Caco-2 (cell line): ENCODE measurements around a stretch of chr1.

DNA sequence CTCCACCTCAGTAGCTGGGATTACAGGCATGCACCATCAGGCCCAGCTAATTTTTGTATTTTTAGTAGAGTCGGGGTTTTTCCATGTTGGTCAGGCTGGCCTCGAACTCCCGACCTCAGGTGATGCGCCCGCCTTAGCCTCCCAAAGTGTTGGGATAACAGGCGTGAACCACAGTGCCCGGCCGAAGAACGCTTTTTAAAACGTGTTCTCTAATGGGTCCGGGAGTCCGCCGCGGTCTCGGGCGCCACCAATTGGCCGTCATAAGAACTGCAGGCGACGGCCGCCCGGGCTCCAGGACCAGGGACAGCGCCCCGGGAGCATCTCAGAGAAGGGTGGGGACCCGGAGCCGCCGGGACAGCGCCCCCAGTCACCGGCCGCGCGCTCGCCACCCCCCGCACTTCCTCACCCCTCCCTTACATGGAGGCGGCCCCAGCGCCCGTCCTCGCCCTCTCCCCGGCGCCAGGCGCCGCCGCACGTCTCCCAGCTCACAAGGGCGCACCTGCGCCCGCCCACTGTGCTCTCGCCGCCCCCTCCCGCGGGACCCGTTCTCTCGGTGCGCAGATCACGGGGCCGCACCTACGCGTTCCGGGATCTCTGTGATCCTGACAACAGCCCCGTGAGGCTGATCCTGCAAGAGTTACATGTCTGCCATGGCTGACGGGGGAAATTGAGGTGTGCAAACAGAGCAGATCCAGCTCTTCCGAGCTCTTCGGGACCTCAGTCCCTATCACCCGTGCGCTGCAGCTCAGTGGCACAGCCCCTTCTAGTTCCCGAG lies 9.9 kb downstream of the RAP1GAP start:
- PRO-cap, result unidirectional peak, plus-strand start at position 608 of the sequence
- RRBS, result 3% methylated on average over 22 of the region's 65 CpGs

DNA sequence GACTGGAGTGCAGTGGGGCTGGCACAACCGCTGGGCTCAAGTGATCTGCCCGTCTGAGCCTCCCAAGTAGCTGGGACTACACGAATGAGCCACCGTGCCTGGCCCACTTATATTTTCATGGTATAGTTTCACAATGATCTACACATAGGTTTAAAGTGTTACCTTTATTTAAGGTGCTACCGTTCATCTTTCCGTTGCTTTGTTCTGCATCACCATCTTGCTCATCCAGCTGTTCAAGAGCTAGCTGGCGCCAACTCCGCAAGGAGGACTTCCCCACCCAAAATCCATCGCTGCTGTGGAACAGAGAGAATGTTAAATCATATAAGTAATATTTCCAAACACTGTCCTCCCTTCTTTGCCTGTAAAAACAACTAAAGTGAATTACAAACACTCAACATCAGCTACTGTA lies 51.7 kb upstream of the RAP1GAP start:
- PRO-cap, result no peak
- RRBS, result no CpG with 5 or more reads among the region's 9 CpGs

- PRO-cap, result bidirectional peak, plus-strand start at chr1:21783776, minus-strand start at chr1:21783620
- RRBS, result 6% methylated on average over 6 of the region's 48 CpGs
Measured at GRCh38 chr1:21783366-21784517, 793 bp upstream of the USP48 start.

- PRO-cap, result no peak
- RRBS, result no CpG with 5 or more reads among the region's 1 CpG
Measured at GRCh38 chr1:21812024-21812219, 143 bp upstream of the LDLRAD2 start.

DNA sequence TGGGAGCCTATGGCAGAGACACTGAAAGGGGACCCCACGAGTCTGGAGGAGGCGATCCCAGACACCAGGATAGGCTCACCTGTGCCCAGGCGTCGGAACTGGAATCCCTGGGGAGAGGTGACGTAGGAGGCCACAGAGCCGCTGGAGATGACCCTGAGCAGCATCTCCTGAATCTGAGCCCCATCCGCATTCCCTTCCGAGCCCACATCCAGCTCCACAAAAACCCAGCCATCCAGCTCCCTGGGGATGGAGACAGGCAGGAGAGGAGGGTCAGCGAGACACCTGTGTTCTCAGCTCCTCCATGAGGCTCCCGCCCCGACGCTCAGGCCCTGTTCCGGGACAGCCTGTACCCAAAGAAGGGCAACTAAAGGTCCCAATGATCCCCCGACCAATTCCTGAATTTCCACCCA lies 47.2 kb downstream of the HSPG2 start:
- PRO-cap, result no peak
- RRBS, result no CpG with 5 or more reads among the region's 14 CpGs

- PRO-cap, result no peak
- RRBS, result 85% methylated on average over 3 of the region's 16 CpGs
Measured at GRCh38 chr1:21896660-21897327, 40.3 kb downstream of the HSPG2 start.

DNA sequence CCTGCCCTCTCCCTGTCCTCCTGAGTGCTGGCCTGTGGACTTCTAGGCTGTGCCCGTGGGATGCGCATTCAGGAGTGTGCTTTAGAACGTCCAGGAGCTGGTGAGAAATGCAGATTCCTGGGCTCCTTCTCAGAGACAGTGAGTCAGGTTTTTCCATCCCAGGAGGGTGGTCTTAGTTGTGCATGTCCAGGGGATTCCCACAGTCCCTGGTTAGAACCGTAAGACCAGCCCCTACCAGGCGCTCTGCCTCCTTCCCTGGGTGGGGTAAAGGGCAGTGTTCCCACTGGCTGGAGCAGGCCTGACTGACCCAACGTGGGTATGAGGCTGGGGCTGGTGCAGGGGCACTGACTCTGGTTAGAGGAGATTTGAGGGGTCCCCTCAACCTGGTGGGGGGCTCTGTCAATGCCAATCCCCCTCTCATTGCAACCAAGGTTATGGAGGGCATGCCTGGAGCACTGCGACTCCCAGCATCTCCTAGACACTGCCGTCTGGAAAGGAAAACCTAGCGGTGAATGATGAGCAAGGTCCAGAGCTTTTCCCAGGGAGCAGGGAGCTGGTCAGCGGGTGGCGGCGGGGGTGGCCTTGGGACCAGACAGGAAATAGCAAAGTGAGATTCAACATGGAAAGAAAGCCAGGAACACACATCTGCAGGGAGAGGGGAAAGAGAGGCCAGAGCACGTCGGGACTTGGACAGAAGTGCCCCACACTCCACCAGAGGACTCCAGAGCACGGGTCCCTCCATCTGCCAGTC lies 38.6 kb downstream of the HSPG2 start:
- PRO-cap, result no peak
- RRBS, result no CpG with 5 or more reads among the region's 15 CpGs

- PRO-cap, result no peak
- RRBS, result no CpG with 5 or more reads among the region's 29 CpGs
Measured at GRCh38 chr1:21905877-21907274, 30.7 kb downstream of the HSPG2 start.

- PRO-cap, result no peak
- RRBS, result 77% methylated on average over 3 of the region's 5 CpGs
Measured at GRCh38 chr1:21926814-21927078, 10.4 kb downstream of the HSPG2 start.

DNA sequence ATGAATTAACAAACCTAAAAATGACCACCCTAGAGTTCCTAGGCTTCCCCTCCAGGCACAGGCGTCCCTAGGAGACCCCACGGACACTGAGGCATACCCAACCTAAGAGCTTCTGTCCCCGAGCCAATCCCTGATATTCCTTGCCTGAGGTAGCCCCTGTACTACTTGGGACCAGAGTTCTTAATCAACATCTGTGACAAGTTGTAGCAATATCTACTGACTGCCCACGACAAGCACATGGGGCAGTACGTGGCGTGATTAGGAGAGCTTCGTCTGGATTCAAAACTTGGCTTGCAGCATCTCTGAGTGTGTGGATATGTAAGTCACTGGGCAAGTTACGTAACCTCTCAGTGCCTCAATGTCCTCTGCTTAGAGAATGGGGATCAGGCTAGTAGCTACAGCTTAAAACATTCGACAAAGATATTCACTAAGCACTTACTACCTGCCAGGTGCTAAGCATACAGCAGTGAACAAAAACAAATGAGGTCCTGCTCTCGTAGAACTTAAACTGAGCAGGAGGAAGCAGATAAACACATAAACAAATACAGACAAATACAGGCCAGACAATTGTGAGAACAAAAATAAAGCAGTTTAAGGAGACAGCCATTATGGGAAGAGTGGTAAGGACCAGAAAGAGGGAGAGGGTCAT lies 5.0 kb downstream of the HSPG2 start:
- PRO-cap, result unidirectional peak, minus-strand start at position 275 of the sequence
- RRBS, result no CpG with 5 or more reads among the region's 10 CpGs

DNA sequence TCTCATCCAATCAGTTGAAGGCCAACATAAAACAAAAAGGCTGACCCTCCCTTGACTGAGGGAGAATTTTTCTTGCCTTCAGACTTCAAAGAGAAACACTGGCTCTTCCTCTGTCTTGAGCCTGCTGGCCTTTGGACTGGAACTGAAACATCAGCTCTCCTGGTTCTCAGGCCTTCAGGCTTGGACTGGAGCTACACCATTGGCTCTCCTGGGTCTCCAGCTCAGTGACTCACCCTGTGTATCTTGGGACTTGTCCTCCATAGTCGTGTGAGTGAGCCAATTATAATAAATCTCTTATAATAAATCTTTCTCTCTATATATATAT lies 6.7 kb upstream of the CDC42 start:
- PRO-cap, result no peak
- RRBS, result no CpG with 5 or more reads among the region's 1 CpG

GRCh38 chr1:22055392-22055947 lies 3.0 kb downstream of the CDC42 start:
- PRO-cap, result no peak
- RRBS, result no CpG with 5 or more reads among the region's 7 CpGs

- PRO-cap, result no peak
Measured at GRCh38 chr1:22074564-22074925, 22.0 kb downstream of the CDC42 start.

DNA sequence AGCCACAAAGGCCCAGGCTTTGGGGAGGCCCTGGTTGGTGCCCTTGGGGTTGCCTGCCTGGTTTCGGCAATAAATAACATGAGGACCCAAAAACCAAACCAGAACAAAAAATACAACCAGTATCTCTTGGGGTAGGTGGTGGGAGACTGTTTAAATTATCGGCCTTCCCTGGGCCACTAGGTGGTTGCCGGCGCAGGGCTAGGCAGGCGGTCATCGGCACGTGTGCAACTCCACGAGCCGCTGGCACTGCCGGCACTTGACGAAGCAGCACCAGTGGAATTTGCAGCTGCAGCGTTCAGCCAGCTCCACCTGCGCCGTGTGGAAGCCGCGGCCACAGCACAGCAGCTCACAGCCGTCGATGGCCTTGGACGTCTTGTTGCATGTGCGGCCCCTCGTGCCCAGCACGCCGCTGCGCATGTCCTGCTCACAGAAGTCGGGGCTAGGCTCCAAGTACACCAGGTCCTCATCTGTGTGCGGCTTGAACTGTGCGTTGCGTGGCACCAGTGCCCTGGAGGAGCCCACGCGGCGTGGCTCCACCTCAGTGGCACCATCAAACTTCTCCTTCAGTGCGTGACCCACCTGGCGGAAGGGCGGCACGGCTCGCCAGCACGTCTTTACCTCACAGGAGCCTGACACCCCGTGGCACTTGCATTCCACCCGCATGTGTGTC lies 22.9 kb downstream of the WNT4 start:
- PRO-cap, result no peak
- RRBS, result 98% methylated on average over 8 of the region's 39 CpGs

GRCh38 chr1:22140577-22141069 lies 2.3 kb downstream of the WNT4 start:
- PRO-cap, result no peak
- RRBS, result no CpG with 5 or more reads among the region's 6 CpGs

DNA sequence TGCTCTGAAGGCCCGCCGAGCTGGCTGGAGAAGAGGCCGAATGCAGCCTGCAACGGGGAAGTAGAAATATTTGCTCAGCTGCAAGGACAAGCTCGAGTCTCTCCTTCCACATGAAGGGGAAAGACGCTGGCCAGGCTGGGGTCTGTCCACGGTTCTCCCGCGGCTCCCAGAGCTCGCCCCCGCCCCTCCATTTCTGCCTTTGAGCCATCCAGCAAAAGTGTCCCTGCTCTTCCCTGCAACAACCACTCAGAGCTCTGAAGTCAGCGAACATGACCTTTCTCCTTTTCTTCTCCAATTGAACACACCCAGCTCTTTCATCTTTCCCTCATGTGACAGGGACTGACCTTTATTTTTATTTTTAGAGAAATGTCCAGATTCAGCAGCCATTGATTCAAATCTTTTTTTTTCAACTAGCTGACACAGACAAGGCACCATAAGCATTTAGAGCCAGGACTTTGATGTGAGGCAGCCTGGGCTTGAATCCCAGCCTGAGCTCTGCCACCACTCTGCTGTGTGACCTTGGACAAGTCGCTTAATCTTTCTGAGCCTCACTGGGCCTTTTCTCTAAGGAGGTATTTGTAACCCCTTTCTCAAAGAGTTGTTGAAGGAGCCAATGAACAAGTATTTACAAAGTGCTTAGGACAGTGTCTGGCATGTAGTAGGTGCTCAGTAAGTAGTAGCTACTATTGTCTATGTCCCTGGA lies 149.3 kb upstream of the WNT4 start:
- PRO-cap, result no peak
- RRBS, result no CpG with 5 or more reads among the region's 13 CpGs

- PRO-cap, result no peak
- RRBS, result no CpG with 5 or more reads among the region's 10 CpGs
Measured at GRCh38 chr1:22321638-22321949, 130.1 kb upstream of the ZBTB40 start.

GRCh38 chr1:22375430-22376173 lies 76.0 kb upstream of the ZBTB40 start:
- PRO-cap, result no peak
- RRBS, result no CpG with 5 or more reads among the region's 14 CpGs

DNA sequence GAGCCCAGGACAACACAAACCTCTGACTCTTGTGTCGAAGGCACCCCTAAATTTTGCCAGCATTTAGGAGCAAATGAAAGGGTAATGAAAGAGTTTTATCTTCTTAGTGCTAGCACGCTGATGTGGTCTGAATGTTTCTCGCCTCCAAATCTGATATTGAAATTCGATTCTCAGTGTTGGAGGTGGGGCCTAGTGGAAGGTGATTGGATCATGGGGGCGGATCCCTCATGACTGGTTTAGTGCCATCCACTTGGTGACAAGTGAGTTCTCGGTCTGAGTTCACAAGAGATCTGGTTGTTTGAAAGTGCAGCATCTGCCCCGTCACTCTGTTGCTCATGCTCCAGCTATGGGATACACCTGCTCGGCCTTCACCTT lies 75.2 kb upstream of the ZBTB40 start:
- PRO-cap, result no peak
- RRBS, result no CpG with 5 or more reads among the region's 8 CpGs

DNA sequence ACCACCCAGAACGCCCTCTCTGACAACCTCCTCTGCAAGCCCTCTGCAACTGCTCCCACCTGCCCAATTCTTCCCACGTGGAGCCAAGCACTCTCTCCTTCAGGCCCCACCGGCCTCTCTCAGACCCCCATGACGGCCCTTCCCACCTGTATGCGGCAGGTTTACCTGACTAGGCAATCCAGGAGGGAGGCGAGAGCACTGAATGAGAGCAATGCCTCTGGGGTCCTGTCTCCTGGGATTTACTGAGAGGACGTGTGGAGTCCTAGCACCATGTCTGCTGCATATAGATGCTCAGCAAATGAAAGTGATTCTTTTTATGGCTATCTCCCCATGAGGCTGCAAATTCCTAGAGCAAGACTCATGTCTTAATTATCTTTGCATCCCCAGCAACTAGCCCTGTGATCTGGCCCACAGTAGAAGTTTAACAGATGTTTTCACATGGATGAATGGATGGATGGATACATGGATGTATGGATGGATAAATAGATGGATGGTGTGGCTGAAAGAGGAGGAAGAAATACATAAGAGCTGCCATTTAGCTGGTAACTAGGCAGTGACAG lies 32.9 kb upstream of the ZBTB40 start:
- PRO-cap, result unidirectional peak, minus-strand start at position 289 of the sequence
- RRBS, result no CpG with 5 or more reads among the region's 7 CpGs